Camera-type eye (tissue), 1 donor: ENCODE measurements around a stretch of chr5.

GRCh38 chr5:172746538-172747270 is 24.3 kb downstream of the DUSP1 start:
- RAMPAGE, long total RNA = no peak

DNA sequence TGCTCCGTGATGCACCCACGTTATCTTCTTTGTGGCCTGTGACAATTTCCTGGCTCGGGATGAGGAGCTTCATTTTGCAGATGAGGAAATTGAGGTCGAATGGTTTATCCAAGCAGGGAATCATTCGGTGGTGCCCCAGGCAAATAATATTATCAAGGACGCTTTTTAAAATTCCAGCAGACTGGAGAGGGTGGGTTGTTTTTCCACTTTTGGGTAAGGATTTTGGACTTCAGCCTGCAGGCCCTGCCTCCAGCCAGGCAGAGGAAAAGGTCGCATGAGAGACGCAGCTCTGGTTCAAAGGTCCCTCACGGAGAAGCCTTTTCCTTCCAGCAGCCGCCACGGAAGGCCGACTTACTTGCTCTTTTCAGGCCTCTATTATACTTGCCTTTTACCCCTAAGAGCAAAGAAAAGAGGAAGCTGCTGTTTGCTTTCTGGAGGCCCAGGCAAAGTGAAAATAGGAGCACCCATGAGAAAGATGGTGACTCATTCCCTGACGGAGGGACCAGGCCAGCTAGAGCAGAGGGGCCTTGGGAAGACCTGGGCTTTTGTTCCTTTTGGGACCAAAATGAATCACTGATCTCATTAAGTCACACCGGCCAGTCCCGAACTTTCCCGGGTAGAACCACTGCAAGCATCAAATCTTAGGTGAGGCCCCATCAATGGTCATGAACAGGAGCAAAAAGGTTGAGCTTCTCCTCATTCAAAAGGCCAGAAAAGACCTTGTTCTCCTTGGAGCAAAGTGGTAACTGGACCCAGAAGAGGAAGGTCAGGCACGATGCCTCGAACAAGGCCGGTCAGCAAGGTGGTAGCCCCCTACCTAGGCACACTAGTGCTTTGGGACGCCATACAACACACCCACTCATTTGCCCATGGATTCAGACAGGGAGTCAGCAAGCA is 23.0 kb upstream of the DUSP1 start:
- RAMPAGE, long total RNA = no peak

GRCh38 chr5:172797748-172798278 is 26.8 kb upstream of the DUSP1 start:
- RAMPAGE, long total RNA = no peak

GRCh38 chr5:172844423-172844686 is 10.3 kb downstream of the ERGIC1 start:
- RAMPAGE, long total RNA = no peak

DNA sequence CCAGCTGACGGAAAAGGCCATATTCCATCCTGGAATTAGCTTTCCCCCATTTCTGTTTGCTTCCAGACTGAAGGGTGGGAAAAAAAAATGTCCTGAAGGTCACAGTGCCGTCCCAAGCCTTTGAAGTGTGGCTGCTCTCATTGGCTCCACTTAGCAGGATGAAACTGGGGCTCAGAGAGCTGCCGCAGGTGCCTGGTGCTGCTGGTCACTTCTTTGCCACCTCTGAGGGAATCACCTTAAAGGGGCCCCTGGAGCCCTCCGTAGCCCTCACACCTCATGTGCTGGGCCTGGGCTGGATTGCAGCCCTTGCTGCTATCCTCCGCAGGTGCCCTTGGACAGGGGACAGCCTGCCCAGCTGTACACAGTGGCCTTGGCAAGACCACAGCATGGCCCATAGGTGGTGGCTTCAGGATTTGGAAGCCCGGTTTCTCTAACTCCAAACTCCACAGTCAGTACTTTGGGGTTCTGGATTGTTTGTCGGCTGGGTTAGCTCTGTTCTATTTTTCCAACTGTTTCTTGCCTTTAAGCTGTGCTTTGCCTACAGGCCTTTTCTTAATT is 25.4 kb downstream of the ERGIC1 start:
- RAMPAGE, long total RNA = no peak

- RAMPAGE, long total RNA = no peak
These were observed 35.3 kb downstream of the ERGIC1 start for GRCh38 chr5:172869224-172869786.

DNA sequence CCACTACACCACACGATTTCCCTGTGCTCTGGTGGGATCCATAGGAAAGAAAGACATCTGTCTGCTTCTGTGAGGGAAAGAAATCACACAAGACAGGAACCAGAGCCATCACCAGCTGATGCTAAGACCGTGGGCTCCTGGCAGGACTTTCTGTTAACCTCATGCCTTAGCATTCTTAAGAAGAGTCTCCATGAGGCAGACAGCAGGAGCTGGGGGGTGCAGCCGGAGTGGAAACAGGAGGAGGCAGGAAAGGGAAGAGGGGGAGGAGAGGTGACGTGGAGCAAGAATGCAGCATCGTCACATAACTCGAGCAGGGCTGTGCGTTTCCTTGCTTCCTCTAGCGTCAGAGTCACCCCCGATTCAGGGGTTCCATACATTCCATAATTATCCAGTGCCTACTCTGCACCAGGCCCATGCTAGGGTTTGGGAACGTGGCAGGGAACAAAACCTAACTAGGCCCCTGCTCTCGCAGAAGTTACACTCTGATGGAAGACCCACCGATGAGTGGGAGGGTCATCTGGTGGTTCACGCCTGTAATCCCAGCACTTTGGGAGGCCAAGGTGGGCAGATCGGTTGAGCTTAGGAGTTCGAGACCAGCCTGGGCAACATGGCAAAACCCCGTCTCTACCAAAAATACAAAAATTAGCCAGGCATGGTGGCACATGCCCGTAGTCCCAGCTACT is 53.8 kb downstream of the ERGIC1 start:
- RAMPAGE, long total RNA = no peak

DNA sequence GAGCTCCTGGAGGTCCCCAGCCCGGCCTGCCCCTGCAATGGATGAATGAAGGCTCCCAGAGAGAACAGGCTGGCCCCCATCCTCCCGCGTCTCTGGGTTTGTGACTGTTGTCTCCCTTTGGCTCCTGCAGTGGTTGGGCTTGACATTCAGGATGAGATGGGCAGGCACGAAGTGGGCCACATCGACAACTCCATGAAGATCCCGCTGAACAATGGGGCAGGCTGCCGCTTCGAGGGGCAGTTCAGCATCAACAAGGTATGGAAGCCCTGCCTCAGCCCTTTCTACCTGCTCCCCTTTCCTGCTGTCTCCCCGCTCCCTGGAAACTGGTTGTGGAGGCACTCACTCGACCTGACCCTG is 44.7 kb upstream of the RPL26L1 start:
- RAMPAGE, long total RNA = no peak

GRCh38 chr5:172918792-172919517 is 40.3 kb upstream of the RPL26L1 start:
- RAMPAGE, long total RNA = no peak

GRCh38 chr5:172920149-172921089 is 38.8 kb upstream of the RPL26L1 start:
- RAMPAGE, long total RNA = no peak

DNA sequence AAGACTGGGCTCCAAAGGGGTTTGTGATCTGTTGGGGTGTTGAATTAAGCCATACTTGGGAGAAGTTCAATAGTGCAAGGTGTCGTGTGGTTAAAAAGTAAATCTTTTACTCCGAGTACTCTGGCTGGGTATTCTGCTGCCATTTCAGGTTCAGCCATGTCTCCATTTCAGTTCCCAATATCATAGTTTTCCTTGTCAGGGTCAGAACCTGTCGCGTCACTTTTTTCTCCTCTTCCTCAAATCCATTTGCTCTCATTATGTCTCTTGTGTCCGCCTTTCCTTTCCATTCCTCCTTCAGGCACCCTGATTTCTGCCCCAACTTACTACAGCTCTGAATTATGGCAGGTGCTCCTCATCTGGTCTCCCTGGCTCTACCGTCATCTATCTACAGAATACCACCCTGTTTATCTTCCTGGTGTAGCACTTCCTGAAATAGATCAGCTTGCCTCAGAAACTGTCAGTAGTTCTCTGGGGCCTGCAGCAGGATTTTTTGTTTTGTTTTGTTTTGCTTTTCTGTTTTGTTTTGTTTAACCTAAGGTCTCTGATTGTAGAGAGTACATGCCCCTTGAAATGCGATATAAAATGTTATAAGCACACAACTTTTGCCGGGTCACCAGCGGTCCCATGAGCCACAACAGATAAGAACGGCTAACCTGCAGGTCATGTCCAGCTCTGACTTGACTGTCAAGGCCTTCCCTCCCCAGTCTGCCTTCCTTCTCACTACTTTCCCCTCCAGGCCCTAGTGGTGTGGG is 26.8 kb upstream of the CREBRF start:
- RAMPAGE, long total RNA = no peak

DNA sequence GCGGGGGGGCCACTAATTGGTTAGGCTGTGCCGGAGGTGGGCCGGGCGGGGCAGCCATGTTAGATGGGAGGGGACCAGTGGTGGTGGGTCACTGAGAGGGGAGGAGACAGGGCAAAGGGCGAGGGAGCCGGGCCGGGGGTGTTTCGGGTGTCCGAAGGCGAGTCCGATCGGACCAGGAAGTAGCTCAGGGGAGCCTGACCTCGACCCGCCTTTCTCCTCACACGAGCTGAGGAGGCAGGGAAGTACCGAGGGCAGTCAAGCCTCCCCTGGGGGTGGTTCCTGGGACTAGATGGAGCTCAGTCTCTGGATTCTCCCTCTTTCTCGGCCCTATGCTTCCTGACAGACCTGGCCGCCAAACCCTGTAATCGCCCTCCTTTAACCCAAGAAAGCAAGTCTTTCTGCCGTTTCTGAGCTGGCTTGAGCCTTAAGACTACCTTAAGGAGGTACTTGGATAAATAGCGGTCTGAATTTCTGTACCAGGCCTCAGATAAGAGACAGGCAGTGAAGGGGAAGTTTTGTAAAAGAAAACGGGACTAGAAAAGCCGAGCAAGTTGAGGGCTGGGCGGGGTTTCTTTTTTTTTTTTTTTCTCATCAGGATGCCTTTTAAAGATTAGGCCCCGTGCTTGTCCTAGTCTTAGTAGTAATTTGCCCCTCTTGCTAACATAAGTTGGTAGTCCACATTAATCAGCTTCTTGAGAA is 1.2 kb downstream of the CREBRF start:
- RAMPAGE, long total RNA = start-site peak on the plus strand centred at position 84 of the sequence, 79 bp wide, 13 reads; start-site peak on the plus strand centred at position 351 of the sequence, 56 bp wide, 6 reads

- RAMPAGE, long total RNA = no peak
These were observed 40.1 kb upstream of the BNIP1 start for GRCh38 chr5:173104092-173104676.

- RAMPAGE, long total RNA = no peak
These were observed 43.8 kb upstream of the NKX2-5 start for GRCh38 chr5:173278780-173279251.

GRCh38 chr5:173320308-173320819 is 7.8 kb downstream of the STC2 start:
- RAMPAGE, long total RNA = no peak

GRCh38 chr5:173326123-173327473 is 1.6 kb downstream of the STC2 start:
- RAMPAGE, long total RNA = no peak

GRCh38 chr5:173327474-173327972 is 691 bp downstream of the STC2 start:
- RAMPAGE, long total RNA = no peak

DNA sequence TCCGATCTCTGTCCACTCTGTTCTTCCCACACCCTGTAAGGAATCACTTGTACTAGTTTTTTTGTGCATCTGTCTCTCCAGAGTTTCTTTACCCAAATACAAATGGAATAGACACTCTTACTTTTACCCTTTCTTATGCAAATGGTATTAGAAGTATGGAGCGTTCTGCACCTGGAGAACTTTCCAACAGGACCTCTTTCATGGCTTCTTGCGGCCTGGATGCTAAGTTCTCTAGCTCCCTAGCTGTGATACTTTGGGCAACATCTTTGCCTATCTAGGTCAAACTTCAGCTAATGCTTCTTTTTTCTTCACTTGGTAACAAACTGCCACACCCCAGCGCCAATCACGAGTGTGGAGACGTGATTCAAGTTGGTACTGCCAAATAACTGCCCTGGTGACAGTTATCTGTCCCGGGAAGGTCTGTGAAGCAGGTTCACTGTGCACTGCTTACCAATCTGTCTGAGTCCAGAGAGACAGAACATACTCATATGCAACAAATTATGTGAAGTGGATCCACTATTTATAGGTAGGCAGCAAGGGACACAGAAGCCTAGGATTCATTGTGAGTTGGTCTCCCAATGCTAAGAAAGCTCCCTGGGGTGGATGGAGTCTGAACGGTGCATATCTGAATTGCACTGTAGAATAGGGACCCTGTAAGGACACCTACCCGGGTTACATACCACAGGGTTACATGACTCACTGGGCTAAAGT is 95.2 kb upstream of the STC2 start:
- RAMPAGE, long total RNA = no peak

GRCh38 chr5:173733826-173734558 is 117.5 kb upstream of the BOD1 start:
- RAMPAGE, long total RNA = no peak

- RAMPAGE, long total RNA = no peak
These were observed 134.7 kb upstream of the CPEB4 start for GRCh38 chr5:173753326-173754003.